Bronchial lymph node (tissue), 1 donor: ENCODE measurements around a stretch of chr2.

GRCh38 chr2:158470874-158471308 lies 14.1 kb downstream of the PKP4 start:
- PRO-cap: no peak

- PRO-cap: unidirectional peak, plus-strand start at chr2:158937271
Observed at GRCh38 chr2:158936856-158937556, 31.4 kb upstream of the TANC1 start.

DNA sequence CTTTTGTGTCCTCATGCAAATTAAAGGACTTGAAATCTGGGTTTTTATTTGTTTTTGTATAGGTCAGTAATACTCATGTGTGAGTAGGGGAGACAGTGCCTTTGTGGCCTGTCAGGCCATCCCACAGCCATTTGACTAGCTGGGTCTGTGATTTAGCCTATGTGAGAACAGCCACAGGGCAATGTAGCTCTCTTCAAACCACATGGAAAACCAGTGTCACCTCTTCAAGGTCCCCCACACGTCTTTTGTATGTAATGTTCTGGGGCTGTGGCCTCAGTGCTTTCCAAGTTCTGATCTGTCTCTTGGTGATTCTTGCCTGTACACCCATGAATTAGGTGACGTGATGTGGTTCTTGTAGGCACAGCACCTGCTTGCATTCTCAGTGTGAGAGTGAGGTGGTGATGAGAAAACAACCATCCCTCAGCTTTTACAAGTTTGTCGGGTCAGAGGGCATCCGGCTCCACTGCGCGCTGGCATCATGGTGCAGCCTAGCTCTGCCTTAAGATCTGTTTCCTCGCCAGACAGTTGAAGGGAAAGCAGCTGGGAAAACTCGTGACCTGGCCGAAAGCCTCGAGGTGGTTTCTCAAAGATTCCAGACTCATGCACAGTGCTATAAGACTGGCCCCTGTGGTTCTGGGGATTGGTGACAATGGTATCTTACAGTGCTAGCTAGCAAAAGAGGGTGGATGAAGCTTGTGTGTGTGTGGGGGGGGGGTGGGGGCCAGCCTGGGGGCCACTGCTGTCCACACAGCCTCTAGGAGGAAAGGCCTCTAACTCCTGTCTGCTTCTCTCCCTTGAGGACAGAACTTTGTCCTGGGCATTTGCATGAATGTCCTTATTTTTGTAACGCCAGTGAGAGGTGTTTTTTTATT lies 125.9 kb downstream of the TANC1 start:
- PRO-cap: bidirectional peak, plus-strand start at position 643 of the sequence, minus-strand start at position 508 of the sequence

- PRO-cap: no peak
Observed at GRCh38 chr2:159141165-159141740, 145.2 kb downstream of the WDSUB1 start.

GRCh38 chr2:159211536-159212141 lies 74.9 kb downstream of the WDSUB1 start:
- PRO-cap: no peak

- PRO-cap: no peak
Observed at GRCh38 chr2:159225207-159225760, 61.2 kb downstream of the WDSUB1 start.

GRCh38 chr2:159381407-159382044 lies 95.0 kb upstream of the WDSUB1 start:
- PRO-cap: no peak

- PRO-cap: no peak
Observed at GRCh38 chr2:159383430-159383720, 96.9 kb upstream of the WDSUB1 start.

GRCh38 chr2:159432639-159433361 lies 146.3 kb upstream of the WDSUB1 start:
- PRO-cap: no peak

DNA sequence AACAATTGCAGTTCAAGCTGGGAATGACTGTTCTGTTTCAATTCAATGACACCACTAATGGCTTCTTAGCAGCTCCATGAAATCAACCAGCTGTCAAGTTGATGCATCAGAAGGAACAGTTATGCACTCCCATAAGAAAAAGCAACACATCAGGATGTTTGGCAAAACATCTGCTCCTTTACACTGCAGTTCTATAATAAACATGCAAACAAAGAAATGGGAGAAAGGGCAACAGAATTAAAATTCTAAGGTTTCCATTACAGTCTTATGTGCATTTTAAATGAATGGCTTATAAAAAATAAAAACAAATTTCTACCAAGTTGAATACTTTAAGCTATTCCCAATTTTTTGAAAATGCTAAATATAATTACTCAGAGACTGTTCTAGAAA lies 3.7 kb downstream of the BAZ2B start:
- PRO-cap: no peak

DNA sequence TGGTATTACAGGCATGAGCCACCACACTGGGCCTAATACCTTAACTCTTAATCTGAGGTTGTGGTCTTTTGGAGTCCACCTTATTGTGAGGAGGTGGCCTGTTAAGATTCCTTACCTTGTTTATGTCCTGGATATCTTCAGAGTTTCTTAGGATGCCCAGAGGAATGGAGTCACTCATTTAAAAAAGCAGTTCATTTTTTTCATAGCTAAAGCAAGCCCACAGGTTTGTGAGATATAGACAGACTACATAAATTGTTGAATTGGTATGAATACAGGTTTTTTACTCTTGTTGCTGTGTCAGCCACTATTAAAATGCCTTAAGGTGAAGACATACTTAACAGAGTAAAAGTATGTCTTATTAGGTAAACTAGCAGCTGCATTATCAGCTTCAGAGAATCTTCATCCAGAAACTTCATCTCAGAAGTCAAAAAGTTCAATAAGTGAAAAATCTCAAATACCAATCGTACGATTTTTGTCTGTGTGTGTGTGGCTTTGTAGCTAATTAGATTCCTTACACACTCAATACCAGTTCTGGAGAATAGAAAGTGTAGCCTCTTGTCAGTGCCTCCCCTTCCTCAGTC lies 8.9 kb downstream of the MARCHF7 start:
- PRO-cap: no peak

DNA sequence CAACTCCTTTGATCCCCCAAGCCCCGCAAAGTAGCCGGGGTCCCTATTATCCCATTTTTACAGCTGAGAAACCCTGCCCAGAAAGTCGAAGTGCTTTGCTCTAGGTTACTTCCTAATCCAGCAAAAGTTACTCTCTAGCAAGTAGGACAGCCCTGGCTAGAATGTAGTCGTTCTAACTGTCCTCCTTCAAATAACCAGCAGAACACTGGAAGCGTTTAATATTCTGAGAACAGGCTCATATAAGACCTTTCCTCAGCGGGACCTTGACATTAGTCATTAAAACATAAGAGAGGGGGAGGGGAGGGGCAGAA lies 647 bp upstream of the PLA2R1 start:
- PRO-cap: no peak

- PRO-cap: no peak
Observed at GRCh38 chr2:160157790-160158642, 42.1 kb downstream of the ITGB6 start.

DNA sequence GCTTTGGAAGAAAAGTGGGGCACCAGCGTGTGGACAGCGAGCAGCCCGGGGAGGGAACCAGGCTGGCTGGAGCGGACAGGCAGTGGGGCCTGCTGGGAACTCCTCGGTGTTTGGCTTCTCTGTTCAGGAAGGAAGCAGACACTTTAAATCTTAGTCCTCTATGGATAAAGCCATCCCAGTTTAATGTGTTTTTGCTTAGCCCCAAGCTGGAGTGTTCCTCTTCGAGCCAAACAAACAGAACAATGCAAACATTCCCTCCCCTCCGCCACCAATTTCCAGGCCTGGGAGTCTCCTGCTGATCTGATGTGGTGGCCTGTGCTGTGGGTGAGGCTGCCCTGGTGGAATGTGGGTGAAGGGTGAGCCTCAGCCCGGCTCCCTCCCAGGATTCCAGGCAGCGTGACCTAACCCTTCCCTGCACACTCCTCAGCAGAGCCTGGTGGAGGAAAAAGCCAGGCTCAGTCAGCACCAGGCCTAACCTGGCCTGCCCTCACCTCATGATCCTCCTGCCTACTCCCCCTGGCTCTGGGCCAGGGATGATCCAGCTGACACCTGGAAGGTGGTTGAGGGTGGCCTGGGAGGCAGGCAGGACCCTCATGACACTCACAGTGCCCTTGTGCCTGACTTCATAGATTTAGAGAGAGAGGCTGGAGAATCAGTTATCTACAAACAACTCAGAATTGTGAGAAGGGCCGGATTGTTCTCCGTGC lies 21.6 kb upstream of the ITGB6 start:
- PRO-cap: no peak

DNA sequence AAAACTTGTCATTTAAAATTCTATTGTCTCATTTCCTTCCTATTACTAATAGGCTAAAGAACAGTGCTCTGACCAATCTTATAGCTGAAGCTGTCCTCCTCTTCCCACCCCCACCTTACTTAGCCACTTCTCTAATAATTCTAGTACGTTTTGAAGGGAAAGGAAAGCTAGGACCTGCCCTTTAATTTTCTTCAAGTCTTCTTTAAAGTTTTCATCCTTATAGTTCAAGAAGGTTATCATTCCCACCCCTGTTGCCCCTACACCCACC lies 121.6 kb downstream of the RBMS1 start:
- PRO-cap: unidirectional peak, plus-strand start at position 148 of the sequence

GRCh38 chr2:160406574-160407290 lies 86.9 kb downstream of the RBMS1 start:
- PRO-cap: bidirectional peak, plus-strand start at chr2:160407079, minus-strand start at chr2:160406892

DNA sequence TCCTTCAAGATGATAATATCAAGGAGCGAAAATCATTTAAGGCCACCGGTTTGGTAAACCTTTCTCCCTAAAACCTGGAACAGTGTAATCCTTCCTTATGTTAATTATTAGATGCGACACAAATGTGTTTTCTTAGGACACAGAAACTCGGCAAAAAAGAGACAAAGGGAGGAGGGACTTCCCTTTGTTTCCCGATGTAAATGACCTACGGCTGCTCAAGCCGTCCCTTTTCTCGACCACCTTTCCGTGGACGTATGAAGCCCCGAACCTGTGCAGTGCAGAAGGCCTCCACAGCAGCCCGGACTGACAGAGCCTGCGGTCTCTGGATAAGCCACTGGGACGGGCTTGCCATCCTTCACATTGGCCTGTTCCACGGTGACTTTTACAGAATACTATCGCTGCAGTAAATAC lies 85.1 kb downstream of the RBMS1 start:
- PRO-cap: no peak

DNA sequence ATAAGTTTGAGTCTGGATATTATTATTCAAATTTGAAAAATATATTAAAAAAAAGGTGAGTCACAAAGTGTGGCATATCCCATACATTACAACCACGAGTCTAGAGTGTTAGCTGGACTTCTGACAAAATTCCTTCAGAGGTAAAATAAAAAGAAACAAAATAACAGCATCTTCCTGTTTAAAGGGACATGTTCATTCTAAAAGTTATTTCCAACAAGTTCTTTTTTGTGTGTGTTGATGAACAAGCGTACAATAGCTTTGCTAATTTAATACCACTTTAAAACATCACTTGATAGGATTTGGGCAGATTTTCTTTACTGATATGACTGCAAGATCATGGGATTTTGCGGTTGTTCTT lies 19.5 kb downstream of the RBMS1 start:
- PRO-cap: no peak

DNA sequence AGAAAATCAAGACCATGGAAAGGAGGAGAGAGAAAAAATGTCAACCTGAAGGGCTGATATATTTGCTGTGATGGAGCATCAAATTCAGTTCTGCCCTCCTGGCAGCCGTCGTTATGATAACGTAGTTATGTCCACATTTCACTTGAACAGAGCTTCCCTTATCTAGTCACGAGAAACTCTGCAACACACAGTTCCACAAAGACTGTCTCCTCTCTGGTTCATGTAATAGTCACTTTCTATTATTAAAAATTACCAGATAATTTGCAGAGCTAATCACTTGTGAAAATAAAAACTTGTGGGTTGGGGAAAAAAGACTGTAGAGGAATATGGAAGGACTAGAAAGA lies 19.5 kb upstream of the RBMS1 start:
- PRO-cap: no peak

DNA sequence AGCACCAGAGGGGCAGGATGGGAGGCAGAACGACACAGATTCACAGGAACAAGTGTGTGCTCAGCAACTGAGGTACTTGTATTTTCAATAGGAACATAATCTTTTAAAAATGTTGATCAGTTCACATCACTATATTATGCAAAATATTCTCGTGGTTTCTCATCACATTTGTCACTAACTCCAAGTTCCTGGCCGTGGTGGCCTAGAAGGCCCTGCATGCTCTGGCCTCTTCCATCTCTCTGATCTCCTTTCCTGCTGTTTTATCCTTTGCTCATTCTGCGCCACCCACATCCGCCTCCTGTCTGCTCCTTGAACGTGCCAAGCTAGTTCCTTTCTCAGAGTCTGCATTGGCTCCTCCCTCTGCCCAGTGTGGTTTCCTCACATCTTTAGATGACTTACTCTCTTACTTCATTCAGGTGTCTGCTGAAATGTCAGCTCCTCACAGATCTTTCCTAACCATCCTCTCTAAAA lies 158.5 kb upstream of the RBMS1 start:
- PRO-cap: no peak